Epithelial cell of proximal tubule (primary cell): Measurements from ENCODE around the genes RPL27, ETV4 and MPP3.

DNA sequence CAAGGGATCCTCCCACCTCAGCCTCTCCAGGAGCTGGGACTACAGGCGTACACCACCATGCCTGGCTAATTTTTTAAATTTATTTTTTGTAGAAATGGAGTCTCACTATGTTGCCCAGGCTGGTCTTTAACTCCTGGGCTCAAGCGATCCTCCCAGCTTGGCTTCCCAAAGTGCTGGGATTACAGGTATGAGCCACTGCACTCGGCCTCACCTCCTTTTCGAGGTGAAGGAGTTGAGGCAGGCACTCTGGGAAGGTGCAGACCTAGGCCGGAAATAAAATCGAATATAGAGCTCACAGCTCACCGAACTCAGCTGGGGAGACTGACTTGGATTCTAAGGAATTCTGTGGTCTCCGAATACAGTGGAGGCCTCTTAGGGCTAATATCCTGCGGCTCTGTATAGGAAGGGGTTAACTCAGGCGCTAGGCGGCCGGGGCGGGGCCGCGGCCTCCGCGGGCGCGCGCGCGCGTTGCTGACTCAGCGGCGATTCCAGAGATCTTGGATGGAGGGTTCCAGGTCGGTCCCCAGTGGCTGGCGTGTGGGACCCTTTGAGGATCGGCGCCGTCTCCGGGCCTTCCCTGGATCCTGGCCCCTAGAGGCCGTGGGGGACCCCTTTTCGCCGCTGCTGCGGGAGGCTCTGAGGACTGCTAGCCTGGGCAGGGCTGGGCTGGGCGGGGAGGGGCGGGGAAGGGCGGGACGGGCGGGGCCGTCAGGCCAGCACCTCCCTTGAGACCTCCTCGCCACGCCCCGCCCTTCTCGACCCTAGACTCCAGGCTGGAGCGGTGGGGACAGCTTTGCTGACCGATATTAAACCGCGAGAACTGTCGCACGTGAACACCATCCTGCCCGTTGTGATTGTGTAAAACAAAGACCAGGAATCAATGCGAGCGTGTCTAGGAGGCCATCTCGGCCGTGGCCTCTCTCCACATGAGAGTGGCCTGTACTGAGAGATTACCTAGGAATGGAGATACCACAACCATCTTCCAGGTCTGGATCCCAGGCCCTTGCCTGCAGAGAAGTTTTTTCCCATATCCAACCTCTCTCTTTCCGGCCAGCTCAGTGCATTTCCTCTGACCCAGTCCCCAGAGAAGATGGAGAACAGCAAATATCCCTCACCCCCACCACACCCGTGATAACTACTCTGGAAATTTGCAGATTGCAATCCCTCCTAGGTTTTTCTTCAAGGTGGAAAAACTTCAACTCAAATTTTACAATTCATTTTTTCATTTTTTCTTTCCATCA, 1.3 kb upstream of the PLEKHH3 start:
- RAMPAGE, long total RNA = no peak
- RRBS = no CpG with 5 or more reads among the region's 58 CpGs

- RAMPAGE, long total RNA = no peak
- RRBS = no CpG with 5 or more reads among the region's 5 CpGs
Observed at GRCh38 chr17:42748133-42748662, 3.4 kb upstream of the EZH1 start.

GRCh38 chr17:42749012-42749641, 4.3 kb upstream of the EZH1 start:
- RAMPAGE, long total RNA = no peak
- RRBS = no CpG with 5 or more reads among the region's 9 CpGs

- RAMPAGE, long total RNA = no peak
- RRBS = no CpG with 5 or more reads among the region's 11 CpGs
Observed at GRCh38 chr17:42789818-42790731, 8.4 kb downstream of the COA3 start.

GRCh38 chr17:42806718-42806959, 8.0 kb downstream of the CNTD1 start:
- RAMPAGE, long total RNA = no peak
- RRBS = no CpG with 5 or more reads among the region's 1 CpG

GRCh38 chr17:42833944-42834286, 718 bp downstream of the PSME3 start:
- RAMPAGE, long total RNA = no peak
- RRBS = no CpG with 5 or more reads among the region's 4 CpGs

DNA sequence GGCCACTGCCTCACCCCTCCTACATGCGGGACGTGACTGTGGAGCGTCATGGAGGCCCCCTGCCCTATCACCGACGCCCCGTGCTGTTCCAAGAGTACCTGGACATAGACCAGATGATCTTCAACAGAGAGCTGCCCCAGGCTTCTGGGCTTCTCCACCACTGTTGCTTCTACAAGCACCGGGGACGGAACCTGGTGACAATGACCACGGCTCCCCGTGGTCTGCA, 688 bp downstream of the AOC3 start:
- RAMPAGE, long total RNA = no peak
- RRBS = no CpG with 5 or more reads among the region's 10 CpGs

GRCh38 chr17:42891562-42892103, 9.0 kb upstream of the G6PC1 start:
- RAMPAGE, long total RNA = no peak
- RRBS = no CpG with 5 or more reads among the region's 9 CpGs

GRCh38 chr17:42903802-42904482, 3.3 kb downstream of the G6PC1 start:
- RAMPAGE, long total RNA = no peak
- RRBS = no CpG with 5 or more reads among the region's 10 CpGs

GRCh38 chr17:42997833-42999080, at the start of gene RPL27:
Gene RPL27, plus strand, starts transcription at chr17:42998419.
- RAMPAGE, long total RNA = start-site peak on the plus strand at chr17:42998395-42998475, 1,936 and 1,389 reads in 2 replicates
- RRBS = 1% methylated on average over 18 of the region's 53 CpGs

DNA sequence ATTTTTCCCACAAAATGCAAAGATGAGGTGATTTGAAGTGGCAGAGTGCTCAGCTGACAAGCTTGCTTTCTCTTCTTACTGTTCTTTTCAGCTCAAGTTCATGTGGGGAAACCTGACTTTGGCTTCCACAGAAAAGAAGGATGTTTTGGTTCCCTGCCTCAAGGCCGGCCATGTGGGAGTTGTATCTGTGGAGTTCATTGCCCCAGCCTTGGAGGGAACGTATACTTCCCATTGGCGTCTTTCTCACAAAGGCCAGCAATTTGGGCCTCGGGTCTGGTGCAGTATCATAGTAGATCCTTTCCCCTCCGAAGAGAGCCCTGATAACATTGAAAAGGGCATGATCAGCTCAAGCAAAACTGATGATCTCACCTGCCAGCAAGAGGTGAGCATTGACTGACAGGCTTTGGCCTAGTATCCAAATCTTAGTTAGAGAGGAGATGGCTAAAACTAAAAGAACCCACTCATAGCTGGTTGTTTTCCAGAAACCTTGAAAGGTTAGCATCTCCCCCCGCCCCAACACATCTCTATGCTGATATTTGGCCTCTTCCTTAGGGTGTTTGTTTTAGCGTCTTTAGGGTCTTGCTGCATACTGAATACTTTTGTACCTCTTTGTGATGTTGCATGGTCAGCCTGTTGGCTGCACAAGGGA, 18.3 kb upstream of the TMEM106A start:
- RAMPAGE, long total RNA = no peak
- RRBS = no CpG with 5 or more reads among the region's 7 CpGs

DNA sequence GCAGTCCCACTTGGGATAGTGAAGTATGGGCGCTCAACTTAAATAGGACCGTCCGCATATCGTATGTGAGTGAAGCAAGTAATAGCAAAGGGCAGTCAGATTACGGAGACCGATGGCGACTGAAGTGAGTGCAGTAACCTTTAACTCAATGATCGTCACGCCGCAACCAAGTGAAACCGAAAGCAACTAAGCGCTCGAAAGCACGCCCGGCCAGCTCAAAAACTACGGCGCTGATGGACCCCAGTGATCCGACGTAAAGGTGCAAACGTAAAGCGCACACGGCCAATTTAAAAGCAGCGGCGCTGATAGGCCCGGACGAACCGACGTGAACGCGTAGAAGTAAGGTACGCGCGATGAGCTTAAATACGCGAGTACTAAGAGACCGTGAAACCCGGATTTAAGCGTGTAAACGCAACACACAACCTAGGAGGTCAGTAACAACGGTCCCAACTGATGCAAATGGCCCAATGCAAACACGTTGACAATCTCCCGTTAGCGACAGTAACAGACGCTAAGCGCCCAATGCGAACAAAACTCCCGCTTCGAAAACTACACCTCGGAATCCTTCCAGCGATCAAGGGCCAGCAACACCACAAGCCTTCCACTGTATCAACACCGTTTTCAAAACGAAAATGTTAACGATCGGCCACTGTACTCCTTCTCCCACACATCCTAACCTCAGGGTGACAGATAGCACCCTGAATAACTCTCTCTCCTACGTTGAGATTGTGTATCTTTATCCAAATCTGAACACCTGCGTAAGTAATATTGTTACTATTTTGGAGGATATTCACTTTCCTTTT, 37.9 kb upstream of the ARL4D start:
- RAMPAGE, long total RNA = no peak
- RRBS = 1% methylated on average over 16 of the region's 56 CpGs

DNA sequence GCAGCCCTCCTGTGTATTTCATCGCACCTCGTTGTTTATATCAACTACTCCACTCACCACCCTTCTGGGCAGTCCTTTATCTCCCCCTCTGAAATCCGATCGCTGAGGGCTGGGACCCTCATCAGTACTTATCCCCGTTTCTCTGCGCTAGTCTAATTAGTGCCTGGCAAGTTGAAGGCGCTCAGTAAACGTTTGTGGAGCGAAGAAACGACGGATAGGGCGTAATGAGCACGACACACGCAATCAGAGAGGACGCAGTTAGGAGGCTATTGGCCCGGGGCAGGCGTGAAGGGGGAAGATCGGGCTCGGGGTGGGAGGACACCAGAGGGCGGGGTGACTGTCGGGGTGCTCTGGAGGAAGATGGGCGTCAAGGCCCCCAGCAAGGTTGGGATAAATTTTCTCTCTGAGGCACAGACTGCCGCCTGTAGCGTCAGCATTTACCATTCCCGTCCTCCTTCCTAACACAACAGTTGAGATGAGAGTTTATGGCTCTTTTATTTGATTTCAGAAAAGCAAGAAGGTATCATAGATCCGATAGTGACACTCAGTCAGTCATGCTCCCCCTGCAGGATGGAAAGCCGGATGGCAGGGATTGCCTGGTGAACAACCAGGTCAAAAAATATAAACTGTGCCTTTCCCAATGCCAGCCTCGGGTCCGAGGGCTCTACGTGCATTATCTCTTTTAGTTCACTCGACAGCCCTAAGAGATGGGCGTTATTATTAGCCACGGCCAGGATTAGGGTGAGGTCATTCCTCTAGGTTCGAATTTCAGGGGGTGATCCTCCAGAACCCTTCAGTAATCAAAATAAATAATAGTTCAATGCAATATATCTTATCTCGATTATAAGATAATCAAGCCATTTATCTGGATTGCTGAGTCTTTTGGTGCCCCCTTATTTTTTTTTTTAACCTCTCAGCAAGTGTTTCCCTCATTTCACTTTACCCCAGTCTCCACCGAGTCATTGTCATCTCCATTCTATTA, 9.5 kb upstream of the ARL4D start:
- RAMPAGE, long total RNA = no peak
- RRBS = no CpG with 5 or more reads among the region's 36 CpGs

DNA sequence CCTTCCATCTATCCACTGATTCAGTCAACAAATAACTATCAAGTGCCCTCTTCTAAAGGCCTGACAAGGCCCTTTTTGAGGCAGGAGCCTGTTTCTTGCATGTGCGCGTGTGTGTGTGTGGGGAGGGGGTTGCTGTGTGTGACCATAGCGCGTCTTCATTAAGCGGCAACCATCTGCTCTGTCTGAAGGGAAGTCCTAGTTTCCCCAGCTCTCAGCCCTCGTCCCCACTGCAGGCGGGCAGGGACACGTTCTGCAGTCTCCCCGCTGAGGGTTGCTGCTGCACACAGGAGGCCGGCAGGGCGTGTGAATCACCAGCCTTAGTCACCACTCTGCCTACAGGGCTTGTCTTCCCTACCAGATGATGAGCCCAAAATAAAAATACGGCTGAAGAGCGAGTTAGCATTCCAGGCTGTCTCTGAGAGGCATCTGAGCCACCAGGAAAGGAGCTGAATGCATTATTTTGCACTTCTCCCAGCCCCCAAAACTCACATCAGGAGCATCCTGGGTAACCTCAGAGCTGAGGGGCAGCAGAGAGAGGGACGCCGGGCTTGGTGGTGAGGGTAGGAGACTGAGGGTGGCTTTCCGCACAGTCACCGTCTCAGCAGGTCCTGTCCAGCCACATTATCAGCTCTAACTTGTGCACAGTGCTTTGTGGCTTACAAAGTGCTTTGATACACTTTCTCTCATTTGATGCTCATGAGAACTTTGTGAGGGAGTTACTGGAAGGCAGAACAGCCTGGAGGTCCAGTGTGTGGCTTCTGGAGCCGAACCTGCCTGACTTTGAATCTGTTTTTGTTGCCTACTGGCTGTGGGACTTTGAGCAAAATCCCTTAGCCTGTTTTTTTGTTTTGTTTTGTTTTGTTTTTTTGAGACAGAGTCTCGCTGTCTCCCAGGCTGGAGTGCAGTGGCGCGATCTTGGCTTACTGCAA, 20.2 kb downstream of the ARL4D start:
- RAMPAGE, long total RNA = no peak
- RRBS = no CpG with 5 or more reads among the region's 21 CpGs

DNA sequence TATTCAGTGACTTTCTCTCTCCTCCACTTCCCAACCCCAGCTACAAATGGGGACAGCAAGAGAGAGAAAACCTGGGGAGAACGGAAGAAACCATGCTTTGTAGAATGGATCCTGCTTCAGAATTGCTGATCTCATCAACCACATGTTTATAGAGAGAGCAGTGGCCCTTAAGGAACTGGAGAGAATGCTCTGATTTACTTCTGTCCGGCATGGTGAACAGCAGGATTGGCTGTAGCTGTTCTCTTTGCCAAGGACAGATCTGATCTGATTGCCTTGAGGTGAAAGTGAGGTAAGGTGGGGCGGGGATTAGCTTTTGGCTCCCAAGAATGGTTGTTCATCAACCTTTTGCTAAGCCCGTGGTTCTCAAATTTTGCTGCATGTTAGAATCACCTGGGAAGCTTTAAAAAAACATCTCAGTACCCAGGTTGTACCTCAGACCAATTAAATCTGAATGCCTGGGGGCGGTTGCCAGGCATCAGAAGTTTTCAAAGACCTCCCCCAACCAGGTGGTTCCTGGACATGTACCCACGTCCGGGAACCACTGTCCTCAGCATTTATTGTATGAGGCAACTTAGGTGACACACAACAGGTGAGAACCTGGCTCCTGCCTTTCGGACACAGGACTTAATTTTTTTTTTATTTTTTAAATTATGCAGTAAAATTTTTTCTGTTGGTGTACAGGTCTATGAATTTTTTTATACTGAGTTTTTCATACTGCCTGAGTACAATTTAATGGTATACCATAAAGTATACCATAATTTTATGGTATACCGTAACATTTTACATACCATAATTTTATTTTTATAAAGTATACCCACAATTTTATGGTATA, 38.9 kb upstream of the DHX8 start:
- RAMPAGE, long total RNA = no peak
- RRBS = no CpG with 5 or more reads among the region's 9 CpGs

DNA sequence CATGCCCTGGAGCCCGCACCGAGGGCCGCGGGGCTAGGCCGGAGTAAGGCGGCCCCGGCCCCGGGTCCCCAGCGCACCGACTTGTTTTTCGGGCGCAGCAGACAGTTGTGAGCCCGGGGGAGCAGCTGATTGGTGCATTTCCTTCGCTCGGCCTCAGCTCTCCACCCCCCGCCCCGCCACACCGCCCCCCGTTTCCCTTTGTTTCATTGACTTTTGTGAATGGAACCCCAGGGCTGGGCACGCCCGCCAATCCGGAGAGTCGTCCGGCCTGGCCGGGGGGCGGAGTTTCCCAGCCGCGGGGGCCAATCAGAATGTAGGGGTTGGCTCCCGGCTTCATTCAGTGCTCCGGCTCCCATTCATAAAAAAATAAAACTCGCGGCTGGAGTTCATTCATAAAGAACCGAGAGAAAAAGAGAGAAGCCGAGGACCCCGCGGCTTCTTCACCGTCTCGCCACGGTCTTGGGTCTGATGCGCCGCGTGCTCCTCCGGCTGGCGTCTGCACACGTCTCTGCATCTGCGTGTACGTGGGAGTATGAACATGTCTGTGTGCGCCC, at the start of gene ETV4:
Gene ETV4 (minus strand): TSS at position 113 of the 554 bp plus-strand sequence.
- RAMPAGE, long total RNA = no peak
- RRBS = 2% methylated on average over 21 of the region's 48 CpGs

DNA sequence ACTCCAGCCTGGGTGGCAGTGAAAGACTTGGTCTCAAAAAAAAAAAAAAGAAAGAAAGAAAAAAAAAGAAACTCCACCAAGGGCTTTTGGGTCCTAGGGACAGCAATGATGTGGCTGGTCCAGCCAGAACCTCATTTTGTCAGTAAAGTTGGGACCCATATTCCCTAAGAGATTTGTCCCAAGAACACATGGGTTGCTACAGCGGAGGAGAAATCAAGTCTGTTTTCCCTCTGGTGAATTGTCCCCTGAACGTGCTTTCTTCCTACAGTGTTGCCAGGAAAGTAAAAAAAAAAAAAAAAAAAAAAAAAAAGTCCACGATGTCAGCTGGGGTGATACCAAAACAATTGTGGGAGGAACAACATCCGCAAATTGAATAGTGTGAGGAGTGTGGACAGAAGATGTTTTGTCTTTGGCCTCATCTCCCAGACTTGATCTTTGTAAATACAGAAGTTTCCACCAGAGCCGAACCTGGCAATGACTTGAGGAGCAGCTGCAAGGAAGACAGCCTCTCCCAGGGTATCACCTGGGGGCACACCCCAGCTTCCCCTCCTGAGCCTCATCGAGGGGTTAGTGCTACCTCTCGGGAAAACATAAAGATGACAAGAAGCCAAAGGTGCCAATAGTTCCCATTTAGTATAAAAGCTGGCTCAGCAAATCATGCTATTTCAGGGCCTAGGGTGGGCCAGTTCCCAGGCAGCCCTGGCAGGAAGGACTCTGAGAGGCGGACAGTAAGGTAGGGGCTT, 46.5 kb downstream of the SOST start:
- RAMPAGE, long total RNA = no peak
- RRBS = no CpG with 5 or more reads among the region's 8 CpGs

DNA sequence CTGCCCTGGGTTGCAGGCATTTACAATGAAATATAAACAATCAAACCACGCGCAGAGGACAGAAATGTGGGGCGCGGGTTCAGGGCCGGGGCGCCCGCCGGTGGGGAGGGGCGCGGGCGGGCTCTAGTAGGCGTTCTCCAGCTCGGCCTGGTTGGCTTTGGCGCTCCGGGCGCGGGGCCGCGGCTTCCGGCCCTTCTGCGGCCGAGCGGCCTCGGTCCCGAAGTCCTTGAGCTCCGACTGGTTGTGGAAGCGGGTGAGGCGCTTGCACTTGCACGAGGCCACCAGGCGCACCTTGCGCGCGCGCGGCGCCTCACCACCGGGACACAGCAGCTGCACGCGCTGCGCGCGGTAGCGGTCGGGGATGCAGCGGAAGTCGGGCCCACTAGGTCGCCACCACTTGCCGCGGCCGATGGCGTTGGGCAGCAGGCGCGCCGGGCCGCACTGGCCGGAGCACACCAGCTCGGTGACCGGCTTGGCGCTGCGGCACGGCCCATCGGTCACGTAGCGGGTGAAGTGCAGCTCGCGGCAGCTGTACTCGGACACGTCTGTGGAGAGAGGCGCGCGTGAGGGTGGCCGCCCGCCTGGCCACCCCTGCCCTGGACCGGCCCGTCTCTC, 3.3 kb downstream of the SOST start:
- RAMPAGE, long total RNA = no peak
- RRBS = 4% methylated on average over 21 of the region's 75 CpGs

DNA sequence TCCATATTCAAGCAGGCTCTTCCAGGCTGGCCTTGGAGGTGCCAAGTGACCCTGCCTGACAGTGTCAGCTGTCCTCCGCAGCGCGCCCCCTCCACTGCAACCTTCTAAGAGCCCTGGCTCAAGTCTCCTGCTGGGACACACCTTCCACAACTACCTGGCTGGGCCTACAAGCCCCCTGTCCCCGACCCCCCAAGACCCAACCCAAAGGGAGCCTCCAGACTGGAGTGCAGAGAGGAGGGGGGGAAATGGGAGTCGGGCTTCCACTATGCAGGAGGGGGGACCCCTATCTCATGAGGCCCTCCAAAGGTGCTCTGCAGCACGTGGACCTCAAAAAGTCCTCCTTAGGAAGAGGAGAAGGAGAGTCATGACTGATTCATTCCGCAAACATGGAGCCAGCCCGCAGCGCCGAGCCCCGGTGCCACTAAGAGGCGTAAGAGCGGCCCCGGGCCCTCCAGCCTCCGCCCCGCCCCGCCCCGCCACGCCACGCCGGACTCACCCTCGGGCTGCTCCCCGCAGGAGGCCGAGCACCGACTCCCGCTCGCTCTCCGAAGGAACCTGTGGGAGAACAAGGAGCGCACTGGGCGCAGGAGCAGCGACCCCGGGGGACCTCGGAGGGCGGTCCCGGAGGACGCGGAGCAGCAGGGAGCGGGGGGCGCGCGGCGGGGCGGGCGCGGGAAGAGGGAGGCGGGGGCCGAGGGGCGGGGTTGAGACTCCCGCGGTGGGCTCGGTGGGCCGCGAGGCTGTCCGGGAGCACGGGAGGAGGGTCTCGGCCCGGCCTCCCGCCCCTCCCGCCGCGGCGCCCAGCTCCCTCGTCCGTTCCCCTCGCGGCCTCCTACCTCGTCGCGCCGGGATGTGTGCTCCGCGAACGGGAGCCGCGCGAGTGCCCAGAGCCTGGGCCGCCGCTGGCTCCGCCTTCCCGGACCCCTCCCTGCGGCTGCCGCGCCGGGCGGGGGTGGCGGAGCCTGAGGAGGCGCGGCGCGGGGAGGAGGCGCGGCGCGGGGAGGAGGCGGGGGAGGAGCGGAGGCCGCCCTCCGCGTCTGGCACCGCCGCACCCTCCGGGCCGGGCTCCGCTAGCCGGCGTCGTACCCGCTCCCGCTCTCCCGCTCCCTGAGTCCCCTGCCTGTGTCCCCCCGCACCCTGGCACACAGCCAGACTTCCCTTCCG, at the start of gene MPP3:
Gene MPP3 (minus strand): TSS at position 882 of the 1,164 bp plus-strand sequence.
- RAMPAGE, long total RNA = no peak
- RRBS = 2% methylated on average over 38 of the region's 112 CpGs

- RAMPAGE, long total RNA = no peak
- RRBS = no CpG with 5 or more reads among the region's 9 CpGs
Observed at GRCh38 chr17:43872206-43872738, 25.3 kb downstream of the CD300LG start.